T47D (cell line): ENCODE measurements around the genes DIPK1C and ZNF407.

DNA sequence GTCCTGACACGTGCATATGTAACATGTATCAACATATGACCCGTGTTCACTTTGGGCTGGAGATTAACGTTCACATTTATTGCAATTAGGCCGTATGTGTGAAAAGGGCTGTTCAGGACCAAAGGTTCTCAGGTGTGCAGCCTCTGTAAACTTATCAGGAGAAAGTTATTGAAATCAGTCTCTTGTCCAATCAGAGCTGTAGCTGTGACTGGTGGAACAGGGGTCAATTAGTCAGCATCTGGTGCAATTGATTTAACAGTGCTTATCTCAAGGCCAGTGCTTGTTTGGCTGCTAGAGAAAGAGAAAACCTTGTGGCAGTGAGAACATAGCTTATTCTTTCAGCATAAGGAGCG, 66.6 kb downstream of the CYB5A start:
- RRBS: no CpG with 5 or more reads among the region's 5 CpGs

GRCh38 chr18:74232933-74233427, 58.8 kb downstream of the CYB5A start:
- RRBS: no CpG with 5 or more reads among the region's 8 CpGs

DNA sequence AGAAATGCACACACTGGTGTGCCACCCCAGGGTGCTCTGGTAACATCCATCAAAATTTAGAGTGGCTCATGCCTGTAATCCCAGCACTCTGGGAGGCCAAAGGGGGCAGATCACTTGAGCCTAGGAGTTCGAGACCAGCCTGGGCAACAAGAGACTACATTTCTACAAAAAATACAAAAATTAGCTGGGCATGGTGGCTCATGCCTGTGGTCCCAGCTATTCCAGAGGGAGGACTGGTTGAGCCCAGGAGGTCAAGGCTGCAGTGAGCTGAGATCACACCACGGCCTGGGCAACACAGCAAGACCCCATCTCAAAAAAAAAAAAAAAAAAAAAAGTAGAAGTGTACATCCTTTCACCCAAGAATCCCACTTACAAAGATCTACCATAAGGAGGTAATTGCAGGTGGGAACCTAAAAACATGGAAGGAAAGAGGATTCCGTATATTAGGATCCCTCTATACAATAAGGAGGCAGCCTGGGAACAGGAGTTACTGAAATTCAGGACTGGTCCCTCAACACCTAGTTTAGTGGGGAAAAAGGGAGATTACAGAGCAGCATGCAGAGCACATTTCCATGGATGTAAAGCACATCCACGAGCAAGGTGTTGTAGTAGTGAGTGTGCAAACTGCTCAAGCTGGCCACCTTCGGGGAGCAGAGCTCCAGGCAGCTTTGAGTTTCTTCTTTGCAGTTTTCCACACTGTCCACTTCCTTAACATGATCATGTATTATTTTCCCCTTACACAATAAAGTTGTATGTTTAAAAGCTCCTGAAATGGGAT, 6.0 kb downstream of the CYB5A start:
- RRBS: no CpG with 5 or more reads among the region's 5 CpGs

- RRBS: no CpG with 5 or more reads among the region's 9 CpGs
Observed at GRCh38 chr18:74290024-74290470, 1.7 kb downstream of the CYB5A start.

DNA sequence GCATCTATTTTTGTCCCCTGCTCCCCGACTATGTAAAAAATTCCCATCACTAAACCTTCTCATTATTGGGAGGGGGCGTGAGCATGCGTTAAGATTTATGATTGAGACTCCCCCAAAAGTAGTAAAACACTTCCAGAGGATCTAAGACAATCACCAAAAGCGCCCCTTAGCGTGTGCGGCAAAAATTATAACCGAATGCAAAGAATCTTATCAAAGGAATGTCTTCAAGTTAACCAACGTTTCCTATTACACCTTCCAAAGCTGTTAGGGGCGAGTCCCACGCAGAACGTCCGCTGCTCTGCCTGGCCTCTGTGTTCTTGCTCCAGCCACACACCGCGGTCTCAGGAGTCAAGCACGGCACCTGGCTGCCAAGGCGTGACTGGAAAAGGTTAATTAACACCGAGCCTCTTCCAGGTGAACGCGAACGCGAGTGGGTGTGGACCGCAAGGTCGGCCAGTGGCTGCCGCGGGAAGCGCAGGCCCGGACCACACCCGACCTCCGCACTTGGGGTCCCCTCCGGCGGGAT, 1.1 kb downstream of the CYB5A start:
- RRBS: no CpG with 5 or more reads among the region's 31 CpGs

- RRBS: no CpG with 5 or more reads among the region's 13 CpGs
Observed at GRCh38 chr18:74436065-74436640, 21.0 kb downstream of the DIPK1C start.

- RRBS: 2% methylated on average over 49 of the region's 96 CpGs
Observed at GRCh38 chr18:74456826-74457613, at the start of gene DIPK1C. DIPK1C (minus strand) TSS chr18:74457308.

DNA sequence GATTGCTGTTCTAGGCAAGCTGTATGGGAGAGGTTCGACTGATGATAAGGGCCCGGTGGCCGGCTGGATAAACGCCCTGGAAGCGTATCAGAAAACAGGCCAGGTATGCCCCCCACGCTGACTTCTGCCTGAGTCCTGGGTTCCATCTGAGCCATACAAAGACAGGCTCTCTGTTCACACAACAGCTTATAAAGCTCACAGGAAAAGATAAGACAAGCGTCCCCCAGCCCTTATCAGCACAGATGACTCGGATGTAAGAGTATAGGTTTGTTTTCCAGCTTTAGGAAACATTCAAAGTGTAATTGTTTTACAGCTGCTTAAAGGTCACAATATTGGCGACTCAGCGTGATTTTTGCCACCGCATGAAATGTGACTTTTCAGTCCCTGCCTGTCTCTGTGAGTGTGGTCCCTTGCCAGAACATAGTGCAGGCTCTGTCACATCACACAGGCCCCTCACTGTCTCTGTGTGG, 12.7 kb downstream of the CNDP2 start:
- RRBS: no CpG with 5 or more reads among the region's 11 CpGs

DNA sequence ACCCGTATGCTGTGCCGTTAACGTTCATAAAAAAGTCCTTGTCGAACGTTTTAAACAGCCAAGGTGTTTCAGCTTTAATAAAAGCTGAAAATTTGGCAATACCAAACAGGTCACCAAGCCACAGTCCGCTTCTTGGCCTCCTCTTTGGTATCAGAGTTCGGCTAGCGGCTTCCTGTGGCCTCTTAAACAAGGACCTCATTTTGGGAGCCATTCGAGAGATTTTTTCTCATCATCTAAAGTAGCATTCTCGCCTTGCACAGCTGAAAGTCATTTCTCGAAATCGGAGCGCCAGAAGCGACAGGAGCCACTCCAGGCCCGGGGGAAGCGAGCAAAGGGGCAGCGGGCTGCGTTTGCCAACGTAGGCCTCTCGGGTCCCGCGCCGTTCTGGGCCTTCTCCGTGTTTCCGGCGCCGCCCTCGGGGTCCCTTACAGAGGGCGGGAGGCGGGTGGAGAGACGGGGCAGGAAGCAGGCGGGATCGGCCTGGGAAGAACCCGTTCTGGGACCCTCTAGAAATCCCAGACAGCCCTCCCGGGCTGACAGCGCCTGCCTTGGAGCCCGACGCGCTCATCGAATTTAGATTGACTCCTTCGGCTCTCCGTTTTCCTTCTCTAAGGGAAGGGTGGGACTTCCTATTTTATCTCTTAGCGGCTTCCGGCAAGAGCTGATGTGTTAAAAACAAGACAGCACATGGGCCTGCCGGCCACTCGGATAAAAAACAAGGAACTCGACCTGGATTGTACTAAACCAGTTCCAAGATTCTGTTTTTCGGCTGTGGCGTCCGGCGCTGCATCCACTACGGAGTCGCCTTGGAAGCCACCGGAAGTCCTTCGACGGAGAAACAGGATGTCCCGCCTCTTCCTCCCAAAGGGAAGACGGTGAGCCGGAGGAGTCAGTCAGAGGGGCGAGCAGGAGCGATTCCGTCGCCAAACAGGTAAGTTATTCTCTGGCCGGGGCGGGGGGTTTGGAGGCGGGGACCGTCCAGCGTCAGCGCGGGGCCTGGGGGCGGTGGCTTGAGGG, at the start of gene ZNF407:
TSS of gene ZNF407 (plus strand) at position 864 of the 1,017 bp plus-strand sequence.
- RRBS: 1% methylated on average over 38 of the region's 71 CpGs

DNA sequence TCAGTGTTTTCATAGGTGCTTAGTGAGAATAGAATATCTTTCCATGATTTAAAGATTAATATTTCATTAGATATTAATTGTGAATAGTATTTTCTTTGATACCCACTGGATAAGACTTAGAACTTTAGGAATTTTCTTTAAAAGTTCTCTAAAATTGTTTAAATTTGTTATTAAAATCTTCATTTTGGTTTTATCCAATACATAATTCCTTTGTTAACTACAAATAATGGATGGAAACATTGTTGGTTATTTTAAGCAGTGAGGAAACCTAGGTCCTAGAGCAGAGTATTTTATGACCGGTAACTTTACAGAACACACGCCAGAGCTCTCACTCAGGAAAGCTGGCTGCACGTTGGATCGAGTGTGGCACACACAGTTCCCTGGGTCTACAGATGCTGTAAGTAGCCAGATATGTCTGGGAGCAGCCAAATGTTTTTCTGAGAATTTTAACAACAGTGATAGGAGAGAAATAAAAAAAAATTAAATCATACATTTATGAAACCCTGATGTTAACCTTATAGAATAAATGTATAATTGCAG, 264.4 kb downstream of the ZNF407 start:
- RRBS: no CpG with 5 or more reads among the region's 4 CpGs

DNA sequence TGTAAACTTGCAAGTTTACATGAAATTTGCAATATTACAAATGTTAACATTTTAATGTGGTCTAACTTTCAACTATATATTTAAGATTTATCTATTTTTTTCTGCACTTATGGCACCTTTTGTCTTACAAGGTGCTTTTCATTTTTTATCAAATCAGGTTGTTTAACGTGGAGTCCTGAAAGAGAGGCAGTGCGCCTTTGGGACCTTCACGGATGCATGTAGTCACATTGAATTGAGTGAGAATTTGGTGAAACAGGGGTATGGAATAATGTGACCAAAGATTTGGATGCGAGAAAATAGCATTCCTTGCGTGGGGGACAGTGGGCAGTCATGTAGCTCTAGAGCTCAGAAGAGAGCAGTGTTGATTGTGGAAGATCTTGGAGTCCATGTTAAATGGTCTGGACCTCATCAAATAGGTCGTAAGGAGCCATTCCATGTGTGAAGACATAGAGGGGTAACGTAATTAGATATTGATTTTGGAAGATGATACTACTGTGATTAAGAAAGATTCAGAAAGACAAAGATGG, 231.0 kb downstream of the PTGR3 start:
- RRBS: no CpG with 5 or more reads among the region's 7 CpGs

DNA sequence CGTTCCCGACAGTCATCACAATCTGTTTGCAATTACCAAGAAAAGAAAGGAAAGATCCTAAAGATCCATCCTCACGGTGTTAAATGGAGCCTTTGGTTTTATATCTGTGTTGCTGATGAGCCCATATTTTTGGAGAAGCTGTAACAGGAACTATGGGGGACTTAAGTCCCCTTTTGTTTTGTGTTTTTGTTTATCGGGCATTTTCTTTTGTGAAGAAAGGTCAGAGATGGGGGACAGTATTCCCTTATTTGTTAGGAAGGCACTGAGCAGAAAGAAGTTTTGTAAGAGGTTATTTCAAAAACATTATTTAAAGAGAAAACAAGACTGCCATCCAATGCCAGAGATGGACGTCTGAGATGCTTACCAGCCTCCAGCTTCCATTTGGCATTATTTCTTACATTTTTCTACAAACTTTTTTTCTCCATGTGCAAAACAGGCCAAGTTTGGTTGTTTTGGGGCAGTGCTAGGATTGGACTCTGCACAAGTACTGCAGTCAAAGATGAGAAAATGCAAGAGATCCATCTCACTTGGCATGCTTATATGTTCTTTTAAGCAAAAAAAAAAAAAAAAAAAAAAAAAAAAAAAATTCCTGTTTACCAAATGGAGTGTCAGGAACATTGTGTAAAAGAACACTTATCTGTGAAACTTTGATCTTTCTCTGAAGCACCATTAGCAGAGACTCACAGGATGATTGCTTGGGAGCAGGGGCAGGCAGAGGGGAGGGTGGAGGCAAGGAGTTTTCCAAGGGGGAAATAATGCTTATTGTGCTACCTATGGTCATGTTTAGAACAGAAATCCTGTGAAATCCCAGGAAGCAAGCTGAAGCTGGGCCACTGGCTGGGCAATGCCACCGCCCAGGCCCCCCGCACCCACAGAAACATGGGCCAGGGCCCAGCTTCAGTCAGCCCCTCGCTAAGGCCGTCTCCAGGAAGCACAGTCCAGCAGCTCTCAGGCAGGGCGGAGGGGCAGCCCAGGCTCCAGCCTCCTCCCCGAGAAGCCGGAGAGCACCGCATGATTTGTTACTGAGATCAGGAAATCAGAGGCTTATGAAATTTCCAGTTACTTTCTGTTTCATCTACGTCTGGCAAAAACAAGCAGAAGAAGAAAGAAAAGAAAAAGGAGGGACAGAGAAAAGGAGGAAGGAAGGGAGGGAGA, 229.6 kb downstream of the ZNF516 start:
- RRBS: no CpG with 5 or more reads among the region's 14 CpGs

DNA sequence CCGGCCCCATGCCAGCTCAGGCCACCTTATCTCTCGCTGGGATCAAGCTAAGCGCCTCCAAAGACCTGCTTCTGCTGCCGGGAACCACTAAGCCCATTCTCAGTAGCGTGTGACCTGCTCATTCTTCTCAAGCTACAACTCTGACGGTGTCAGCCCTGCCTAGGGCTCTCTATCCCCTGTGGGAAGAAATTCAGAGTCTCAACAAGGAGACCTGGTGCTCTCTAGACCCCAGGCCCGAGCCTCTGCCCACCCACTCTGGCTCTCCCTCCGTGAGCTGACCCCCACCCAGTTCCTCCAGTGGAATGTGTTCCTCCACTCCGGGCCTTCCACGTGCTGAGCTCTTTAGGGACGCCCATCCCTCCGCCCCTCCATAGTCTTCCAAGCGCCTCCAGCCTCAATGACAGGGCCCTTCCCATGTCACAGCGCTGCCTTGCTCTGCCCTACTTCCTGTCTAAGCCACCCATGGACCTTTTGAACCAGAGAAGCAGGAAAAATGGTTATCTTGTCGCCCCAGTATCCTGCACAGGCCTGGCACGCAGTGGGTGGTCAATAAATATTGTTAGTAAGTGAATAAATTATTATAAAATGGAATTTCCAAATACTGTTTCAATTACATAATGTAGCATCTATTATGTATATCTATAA, 127.7 kb downstream of the ZNF516 start:
- RRBS: 91% methylated on average over 4 of the region's 16 CpGs

- RRBS: no CpG with 5 or more reads among the region's 12 CpGs
Observed at GRCh38 chr18:76449922-76450811, 44.9 kb downstream of the ZNF516 start.

- RRBS: no CpG with 5 or more reads among the region's 12 CpGs
Observed at GRCh38 chr18:76599298-76599858, 104.3 kb upstream of the ZNF516 start.

- RRBS: no CpG with 5 or more reads among the region's 6 CpGs
Observed at GRCh38 chr18:76622804-76623004, 127.7 kb upstream of the ZNF516 start.

- RRBS: no CpG with 5 or more reads among the region's 5 CpGs
Observed at GRCh38 chr18:76820900-76821336, 1.4 kb upstream of the ZNF236 start.

- RRBS: under 1% methylated on average over 17 of the region's 39 CpGs
Observed at GRCh38 chr18:76821739-76822202, 586 bp upstream of the ZNF236 start.

DNA sequence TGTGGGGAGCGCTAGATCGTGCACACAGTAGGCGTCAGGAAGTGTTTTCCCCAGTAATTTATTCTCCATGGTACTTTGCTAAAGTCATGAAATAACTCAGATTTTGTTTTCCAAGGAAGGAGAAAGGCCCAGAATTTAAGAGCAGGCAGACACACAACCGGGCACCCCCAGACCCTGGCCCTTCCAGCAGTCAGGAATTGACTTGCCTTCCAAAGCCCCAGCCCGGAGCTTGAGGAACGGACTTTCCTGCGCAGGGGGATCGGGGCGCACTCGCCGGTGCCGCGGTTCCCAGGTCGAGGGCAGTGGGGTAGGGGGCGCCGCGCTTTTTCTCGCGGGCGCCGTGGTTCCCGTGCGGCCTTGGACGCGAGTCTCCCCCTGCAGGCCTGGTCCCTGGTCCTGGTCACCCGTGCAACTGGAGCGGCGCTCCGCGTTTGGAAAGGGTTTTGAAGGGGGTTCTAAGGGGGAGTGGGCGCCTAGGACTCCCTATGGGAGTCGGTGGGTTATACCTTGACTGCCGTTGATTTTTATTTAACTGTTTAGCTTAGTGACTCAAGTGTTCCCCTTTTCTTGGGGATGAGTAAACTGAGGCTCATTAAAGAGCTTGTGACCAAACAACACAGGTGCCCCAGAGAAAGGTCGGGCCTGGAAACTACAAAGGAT, 1.3 kb downstream of the ZNF236 start:
- RRBS: 3% methylated on average over 8 of the region's 34 CpGs

DNA sequence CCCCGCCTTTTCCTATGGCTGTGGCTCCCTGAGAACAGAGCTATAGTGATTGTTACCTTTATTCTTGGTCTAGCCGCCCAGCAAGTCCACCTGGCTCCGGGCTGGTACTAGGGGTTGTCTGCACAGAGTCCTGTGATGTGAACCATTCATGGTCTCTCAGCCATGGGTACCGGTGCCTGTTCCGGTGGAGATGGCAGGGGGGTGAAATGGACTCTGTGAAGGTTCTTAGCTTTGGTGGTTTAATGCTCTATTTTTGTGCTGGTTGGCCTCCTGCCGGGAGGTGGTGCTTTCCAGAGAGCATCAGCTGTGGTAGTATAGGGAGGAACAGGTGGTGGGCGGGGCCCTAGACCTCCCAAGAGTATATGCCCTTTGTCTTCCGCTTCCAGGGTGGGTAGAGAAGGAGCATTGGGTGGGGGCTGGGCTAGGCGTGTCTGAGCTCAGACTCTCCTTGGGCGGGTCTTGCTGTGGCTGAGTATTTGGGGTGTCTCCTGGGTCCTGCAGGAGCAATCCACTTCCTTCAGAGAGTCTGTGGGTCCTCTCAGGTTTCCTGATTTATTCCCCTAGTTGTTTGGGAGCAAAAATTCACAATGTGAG, 143.3 kb downstream of the ZNF236 start:
- RRBS: 99% methylated on average over 1 of the region's 10 CpGs